H4 (cell line): ENCODE results near the gene RAB43.

- RAMPAGE, long total RNA = no peak
These were observed 13.8 kb downstream of the TPRA1 start for GRCh38 chr3:127576600-127577283.

DNA sequence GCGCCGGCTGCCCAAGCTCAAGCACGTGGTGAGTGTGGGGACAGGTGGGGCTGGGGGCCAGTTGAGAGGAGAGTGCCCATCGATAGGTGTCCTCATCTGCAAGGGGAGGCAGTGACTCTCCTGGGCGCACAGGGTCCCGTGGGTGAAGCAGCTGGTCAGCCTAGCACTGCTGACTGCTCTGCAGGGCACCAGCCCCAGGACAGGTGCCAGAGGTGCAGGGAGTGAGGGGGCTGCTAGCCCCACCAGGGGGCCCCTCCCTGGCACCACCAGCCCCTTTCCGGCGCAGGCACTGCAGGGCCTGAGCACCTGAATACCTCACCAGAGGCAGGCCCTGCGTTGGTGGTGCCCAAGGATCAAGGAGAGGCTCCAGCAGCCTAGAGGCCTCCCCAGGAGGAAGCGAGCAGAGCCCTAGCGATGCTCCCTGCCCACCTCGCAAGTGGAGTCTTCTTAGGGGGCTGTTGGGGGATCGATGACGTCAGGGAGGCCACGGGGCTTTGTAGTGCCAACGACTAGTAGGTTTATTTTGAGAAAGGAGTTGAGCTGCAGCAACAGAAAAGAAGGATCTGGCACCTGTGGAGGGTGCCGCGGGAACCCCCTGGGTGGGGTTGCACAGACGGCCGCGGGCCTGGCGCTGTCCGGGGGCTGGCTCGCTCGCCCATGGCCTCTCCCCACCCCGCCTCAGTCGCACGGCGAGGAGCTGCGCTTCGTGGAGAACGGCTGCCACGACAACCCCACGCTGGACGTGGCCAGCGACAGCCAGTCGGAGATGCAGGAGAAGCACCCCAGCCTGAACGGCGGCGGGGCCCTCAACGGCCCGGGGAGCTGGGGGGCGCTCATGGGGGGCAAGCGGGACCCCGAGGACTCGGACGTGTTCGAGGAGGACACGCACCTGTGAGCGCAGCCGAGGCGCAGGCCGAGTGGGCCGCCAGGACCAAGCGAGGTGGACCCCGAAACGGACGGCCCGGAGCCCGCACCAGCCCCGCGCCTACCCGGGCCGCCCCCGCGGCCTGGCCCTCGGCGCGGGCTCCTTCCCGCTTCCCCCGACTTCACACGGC lies 839 bp upstream of the ABTB1 start:
- RAMPAGE, long total RNA = no peak

DNA sequence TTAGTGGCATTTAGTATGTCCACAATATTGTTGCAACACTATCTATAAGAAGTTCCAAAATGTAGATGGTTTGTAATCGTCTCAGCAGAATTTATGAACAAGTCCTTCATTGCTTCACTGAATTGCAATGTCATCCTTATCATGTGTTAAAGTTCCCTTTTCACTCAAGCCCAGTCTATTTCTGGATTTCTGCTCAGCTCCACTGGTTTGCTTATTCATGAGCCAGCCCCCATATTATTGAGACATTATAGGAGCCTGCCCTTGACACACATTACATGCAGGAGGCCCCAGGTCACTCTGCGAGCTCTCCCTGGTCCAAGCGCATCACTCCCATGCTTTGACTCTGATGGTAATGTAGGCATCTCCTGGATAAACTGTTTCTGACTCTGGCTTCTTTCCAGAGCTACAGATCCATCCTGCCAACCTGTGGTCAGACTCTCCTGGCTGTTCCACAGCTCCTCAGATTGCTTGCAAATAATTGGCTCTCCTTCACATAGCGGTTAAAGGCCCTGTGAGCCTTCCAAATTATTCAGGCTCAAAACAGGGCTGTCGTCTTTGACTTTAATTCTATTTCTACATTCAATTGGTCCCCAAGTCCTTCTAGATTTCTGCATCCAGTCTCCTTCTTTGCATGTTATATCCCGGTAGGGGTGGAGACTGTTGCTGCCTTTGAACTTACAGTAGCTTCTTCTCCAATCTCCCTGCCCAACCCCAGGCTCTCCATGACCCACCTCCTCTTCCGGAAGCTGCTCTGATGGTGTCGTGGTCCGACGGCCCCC lies 57.0 kb downstream of the ABTB1 start:
- RAMPAGE, long total RNA = no peak

DNA sequence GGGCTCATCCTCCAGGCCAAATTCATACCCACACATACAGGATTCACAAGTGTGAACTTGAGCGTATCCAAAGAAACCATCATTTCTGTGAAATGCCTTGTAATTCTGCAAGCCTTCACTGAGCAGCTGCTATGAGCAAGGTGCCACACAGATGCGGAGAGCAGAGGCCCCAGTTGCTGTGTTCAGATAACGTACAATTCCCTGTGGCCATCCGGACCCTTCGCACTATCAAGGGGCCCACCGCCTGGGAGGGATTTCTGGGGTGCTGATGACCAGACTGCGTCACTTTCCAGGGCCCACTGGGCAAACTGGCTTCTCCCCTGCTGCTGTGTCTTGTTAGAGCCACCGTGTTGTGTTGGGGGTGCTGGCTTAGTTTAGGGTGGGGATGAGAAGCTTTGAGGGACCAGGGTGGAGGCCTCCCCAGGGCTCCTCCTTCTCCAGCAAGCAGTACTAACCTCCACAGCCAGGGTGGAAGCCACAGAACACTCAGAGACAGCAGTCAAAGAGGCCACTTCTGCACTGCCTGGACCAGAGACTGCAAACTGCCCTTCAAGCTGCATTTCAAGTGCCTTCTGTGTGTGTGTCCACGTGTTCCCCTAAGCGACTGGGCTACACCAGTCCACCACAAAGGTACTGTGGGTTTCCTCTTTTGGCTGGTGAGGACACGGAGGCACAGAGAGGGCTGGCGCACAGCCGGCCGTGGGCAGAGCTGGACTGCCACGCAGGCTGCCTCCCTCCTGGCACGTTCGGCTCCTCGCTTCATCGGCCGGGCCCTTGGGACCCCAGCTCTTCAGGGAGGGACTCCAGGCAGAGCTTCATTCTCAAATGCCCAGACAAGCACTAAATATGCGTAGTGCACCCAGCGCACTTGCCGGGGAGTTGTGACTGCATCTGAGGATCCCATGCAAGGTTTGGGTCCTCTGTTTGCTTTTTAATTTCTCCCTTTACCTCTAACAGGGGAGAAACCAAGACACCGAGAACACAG lies 61.0 kb downstream of the MGLL start:
- RAMPAGE, long total RNA = no peak

GRCh38 chr3:127770957-127771560 lies 51.3 kb downstream of the MGLL start:
- RAMPAGE, long total RNA = no peak

GRCh38 chr3:128011070-128011683 lies 41.1 kb upstream of the SEC61A1 start:
- RAMPAGE, long total RNA = no peak

DNA sequence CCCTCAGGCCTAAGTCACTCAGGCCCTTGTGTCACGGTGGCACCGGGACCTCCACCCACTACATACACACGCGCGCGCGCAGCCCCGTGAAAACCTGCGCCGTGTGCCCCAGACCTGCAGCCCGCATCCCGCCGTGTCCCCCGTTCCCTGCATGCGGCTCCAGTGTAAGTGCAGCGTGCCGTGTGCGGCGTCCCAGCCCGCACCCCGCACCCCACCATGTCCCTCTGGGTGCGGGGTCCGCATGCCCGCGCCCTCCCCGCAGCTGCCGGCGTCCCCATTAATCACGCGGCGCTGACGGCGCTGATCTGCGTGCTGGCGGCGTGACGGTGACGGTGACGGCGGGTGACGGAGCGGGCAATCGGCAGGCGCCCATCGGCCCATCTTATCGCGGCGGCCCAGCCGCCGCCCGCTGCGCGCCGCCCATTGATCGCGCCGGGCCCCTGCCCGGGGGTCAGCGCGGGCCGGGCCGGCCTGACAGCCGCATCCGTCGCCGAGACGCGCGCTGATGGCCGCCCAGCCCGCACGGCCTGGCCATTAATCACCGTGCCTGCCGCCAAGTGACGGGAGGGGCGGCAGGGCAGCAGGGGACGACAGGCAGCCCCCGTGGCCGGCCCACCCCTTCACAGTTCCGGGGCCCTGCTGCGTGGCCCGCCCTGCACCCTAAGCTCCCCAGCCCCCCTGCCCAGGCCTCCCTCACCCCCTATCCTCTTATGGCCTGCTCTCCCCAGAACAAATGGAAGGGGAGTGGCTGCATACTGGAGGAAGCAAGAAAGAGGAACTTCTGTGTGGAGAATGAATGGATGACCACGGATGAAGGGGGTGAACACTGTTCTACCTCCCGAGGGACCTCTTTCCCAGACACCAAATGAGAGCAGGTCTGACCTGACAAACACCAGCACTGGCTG lies 24.7 kb downstream of the SEC61A1 start:
- RAMPAGE, long total RNA = no peak

DNA sequence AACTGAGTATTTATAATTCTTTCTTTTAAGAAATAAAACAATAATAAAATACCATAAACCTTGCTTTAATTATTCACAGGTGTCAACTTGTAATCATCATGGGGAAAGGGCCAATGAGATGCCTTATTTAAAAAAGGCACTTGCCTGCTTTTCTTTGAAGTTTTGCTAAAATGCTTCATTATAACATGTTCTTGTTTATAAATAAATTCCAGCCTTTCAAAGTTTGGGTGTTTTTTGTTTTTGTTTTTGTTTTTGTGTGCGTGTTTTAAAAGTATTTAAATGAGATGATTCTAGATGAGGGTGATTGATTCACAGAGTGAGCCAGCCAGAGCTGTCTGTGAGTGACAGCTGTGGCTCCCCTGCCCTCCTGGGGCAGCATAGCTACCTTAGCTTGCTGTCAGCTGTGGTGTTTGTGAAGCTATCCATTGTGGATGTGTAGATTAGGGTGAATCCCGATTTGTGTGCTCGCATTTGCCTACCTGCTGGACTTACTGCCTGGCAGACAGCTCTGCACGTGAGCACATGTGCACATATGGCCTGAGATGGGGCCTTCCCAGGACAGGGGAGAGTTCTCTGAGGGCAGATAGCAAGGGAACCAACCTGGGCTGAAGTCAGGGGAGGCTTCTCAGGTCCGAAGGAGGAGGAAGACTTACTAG lies 124.1 kb downstream of the EEFSEC start:
- RAMPAGE, long total RNA = no peak

DNA sequence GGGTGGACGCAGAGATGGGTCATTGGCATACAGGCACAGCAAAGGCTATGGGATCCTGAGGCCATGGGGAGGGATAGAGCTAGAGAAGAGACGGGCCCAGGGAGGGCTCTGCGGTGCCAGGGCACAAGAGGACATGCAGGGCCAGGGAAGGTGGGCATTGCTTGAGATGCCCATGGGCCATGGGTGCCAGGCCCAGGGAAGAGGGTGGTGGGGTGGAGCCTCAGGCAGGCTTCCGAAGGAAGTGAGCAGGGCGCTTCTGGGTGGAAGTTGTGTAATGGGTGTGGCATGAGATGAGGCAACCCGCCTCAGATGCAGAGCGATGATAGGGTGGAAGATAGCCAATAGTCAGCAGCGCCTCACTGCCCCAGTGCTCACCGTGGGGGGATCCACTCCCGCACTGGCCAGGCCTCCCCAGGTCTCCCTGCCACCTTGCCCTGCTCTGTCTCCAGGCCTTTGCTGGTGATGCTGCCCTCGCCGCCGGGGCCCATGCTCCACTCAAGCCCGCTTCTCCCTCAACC lies 51.5 kb downstream of the DNAJB8 start:
- RAMPAGE, long total RNA = no peak

- RAMPAGE, long total RNA = no peak
These were observed 39.1 kb downstream of the DNAJB8 start for GRCh38 chr3:128427725-128427924.

DNA sequence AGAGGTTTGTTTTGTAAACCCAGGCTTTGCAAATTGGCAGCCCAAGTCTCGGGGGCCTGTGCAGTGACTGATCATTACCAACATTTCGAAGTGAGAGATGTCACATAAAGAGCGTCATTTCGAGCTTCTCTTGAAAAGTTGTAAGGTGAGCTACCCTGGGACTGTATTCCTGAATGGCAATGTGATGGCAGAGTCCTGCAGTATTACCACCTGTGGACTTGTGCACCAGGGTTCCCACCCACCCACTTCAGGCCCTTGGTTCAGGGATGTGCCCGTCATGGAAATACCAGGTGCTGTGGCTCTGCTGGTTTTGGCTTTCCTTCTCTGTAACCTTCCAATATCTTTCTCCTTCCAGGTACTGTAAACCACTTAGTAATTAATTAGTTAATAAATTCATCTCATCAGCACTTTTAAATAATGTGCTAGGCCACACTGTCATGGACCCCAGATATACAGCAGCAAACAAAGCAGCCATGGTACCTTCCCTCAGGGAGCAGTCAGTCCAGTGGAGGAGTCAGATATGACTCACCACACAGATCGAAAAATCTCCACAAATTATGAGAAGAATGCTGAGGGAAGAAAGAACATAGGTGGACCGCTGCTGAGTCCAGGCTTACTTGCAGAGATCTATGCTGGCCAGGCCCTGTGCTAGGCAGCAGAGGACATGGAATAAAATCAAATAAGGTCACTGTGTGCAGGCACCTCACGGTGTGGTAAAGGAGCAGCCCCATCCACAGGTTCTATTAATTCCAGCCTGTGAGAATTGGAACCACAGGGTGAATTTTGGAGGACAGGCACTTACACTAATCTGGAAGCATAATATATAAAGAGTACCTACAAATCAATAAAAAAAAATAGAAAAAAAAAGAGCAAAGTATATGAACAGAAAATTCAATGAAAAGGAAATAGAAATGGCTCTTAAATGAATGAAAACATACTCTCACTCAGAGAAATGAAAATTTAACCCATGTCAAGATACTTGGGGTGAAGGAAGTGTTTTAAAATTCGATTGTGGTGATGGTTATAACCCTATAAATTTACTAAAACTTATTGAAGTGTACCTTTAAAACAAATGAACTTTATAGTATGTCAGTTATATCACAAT lies 6.9 kb upstream of the GATA2 start:
- RAMPAGE, long total RNA = no peak

GRCh38 chr3:128554125-128554568 lies 61.1 kb upstream of the GATA2 start:
- RAMPAGE, long total RNA = no peak

DNA sequence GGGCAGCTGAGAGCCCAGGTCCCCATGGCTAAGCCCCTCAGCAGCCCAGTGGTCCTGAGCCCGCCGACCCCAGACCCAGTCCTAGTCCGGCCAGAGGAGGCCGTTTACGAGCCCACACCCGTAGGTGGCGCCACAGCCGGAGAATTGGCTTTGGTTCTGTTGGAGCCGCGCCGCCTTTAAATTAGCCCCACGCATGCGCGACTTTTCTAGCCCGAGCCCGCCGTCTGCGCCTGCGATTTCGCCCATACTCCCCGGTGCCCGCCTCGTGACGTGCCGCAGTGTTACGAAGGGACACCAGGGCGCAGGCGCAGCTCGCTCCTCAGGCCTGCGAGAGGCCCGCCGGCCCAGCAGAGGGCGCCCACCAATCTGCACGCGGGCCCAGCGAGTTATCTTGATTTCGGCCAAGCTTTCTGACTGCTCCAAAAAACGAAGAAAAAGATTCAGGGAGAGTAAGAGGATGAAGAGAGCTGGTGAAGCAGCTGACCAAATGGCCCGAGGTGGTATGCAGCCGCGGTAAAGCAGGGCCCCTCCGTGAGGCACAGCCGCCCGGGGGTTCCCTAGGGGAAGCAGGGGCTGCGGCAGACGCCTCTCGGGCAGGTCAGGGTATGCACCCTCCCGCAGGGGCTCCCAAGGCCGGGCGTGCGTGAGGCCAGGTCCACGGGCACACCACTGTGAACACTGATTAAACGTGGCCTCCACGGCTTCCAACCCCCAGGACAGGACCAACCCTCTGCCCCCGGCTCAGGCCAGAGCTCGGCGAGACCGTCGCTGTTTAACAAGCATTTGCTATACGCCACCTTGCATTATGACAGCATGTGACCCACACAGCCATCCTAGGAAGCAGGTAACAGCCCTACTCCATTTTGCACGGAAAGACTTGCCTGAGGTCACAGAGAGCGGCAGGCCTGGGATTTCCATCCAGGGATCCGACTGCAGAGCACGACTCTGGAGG lies 32.8 kb downstream of the RPN1 start:
- RAMPAGE, long total RNA = no peak

DNA sequence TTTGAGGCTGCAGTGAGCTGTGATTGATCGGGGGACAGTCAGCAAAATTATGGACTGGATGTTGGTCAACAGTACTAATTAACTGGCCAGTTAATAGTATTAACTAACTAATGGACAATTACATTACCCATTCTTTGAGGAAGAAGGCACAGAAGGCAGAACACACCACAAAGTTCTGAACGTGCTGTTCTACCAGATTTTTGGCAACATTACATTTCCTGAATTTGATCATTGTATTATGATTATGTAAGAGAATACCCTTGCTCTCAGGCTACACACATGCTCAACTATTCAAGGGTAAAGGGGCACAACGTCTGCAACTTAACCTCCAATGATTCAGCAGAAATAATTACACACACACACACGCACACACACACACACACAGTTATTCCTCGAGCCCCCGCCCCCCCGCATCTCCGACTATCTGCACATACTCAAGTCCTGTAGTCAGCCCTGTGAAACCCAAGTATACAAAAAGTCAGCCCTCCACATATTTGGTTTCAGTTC lies 26.9 kb downstream of the RPN1 start:
- RAMPAGE, long total RNA = no peak

DNA sequence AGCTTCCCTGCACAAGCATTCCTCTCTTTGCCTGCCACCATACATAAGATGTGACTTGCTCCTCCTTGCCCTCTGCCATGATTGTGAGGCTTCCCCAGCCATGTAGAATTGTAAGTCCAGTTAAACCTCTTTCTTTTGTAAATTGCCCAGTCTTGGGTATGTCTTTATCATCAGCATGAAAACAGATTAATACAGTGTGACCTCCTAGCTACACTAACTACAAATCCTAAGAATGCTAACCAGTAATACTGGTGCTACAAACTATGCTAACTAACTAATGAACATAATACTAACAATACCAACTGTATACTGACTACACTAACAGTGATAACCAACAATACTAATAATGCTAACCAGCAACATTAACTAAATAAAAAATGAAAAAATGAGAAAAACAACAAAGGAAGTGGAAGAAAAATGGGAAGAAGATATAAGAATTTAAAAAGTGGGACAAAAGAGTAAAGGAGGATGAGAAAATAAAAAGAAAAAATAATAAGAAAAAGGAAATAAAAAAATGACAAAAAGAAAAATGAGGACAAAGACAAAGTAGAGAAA lies 26.0 kb downstream of the RAB7A start:
- RAMPAGE, long total RNA = no peak

DNA sequence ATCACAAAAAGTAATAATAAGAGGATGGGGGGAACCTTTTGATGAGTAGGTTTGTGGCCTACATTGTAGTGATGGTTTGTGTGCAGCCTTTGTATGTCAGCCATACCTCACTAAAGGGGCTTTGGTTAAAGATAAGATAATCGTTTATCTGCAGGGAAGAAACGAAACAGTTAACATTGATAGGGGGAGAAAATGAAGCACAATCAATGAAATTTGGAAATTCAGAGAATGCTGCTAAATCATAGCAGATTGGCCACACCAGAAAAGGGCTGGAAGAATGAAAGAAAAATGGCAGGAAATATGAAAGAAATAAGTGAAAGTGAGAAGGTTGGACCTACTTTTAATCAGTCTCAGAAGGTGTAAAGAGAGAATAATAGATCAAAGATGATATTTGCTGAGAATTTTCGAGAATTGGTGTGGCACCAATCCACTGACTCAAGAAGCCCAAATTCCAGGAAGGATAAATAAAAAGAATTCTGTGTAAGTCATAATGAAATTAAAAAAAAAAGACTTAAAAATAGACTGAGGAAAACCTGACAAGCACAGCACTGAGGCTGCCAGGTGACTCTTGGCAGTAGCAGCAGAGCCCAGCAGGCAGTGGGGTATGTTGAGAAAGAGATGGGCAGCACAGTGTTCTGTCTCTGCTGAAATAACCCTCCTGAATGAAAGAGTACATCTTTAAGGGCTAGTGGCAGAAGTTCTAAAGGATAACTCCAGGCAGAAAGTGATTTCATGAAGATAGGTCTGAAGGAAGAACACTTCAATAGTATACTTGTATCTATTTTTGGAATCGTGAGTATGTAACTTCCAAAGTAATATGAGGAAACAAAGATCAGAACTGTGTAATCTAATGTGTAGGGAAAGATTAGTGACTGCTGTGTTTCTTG lies 75.6 kb downstream of the RAB7A start:
- RAMPAGE, long total RNA = no peak

- RAMPAGE, long total RNA = no peak
These were observed 2.6 kb downstream of the CFAP92 start for GRCh38 chr3:128991225-128991737.

GRCh38 chr3:129067453-129068444 lies 7.2 kb downstream of the GP9 start:
- RAMPAGE, long total RNA = no peak

- RAMPAGE, long total RNA = no peak
These were observed at the start of gene RAB43 for GRCh38 chr3:129121728-129122646. Gene RAB43 (minus strand): TSS chr3:129121804.

- RAMPAGE, long total RNA = no peak
These were observed 16.0 kb upstream of the COPG1 start for GRCh38 chr3:129233288-129234020.